Temporal lobe (tissue), 2 donors: ENCODE data around the gene GP5.

DNA sequence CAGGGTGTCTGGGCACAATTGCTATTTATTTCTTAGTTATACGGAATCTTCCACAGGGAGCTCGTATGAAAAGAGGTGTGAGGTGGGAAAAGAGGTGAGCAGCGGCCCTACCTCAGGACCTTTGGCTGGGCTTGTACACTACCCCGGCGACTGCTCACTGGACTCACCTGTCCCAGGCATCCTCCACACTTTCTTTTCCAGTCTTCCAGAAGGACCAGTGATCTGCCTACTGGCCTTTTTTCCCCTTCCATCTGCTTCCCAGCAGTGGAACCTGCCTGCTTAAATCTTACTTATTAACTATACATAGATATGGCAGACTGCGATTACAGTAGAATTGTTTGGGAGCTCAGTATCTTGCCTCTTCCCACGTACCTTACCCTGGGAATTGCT lies 11.9 kb upstream of the HES1 start:
- RAMPAGE, long total RNA: no peak

DNA sequence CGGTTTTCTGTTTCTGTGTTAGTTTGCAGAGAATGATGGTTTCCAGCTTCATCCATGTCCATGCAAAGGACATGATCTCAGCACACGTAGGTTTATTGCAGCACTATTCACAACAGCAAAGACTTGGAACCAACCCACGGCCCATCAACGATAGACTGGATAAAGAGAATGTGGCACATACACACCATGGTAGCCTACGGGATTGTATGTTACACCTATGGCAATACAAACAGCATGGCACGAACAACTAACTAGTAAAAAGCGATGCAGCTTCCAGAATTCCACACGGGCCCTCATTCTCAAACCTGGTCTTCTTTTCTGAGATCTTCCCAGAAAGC lies 9.4 kb upstream of the HES1 start:
- RAMPAGE, long total RNA: no peak

DNA sequence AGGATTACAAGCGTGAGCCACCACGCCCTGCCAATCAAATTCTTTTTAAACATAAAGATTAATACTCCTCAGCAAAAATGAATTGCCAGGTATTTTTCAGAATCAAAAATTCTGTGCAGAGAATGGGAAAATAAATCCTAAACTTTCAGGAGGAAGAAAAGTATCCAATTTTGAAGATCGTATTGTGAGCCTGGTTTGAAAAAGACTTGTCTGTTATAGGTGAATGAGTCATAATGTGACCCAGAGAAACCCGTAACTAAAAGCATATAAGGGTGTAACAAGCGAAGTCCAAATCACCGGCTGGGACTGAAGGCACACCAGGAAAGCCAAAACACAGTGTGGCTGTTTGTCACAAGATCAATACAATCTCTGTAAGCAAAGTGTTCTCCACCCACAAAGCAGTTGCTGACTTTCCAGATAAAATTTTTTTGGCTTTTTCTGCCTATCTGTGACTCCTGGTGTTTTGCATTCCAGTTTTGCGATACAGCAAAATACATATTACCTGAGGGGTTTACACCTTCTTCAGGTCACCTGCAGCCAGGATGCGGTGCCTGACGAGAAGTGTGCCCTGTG lies 14.3 kb downstream of the HES1 start:
- RAMPAGE, long total RNA: no peak

- RAMPAGE, long total RNA: no peak
These were observed 30.9 kb downstream of the HES1 start for GRCh38 chr3:194166724-194167299.

DNA sequence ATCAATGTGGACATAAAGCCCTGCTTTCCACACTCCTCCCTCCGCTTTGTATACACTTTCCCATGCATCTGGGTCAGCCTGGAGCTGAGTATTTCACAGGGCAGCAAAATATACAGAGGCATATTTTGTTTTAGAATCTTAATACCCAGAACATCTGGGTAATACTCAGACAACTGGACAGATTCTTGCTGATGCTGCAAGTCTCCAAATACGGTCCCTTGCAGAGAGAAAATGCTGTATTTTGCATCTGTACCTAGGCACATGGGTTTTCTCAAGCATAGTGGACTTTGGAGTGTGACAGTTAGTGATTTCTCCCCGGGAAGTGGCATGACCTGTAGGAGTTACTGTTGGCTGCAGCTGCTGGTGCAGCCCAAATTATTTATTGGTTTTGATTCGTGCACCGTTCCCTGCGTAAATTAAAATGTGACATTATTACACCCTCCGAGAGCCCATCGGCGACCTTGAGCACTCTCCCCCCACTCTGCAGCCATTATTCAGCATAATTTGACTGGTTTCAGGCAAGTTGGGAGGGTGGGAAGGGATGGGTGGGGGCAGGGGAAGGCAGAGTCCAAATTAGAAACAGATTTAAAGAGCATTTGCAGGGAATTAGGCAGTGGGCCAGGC lies 100.9 kb downstream of the CPN2 start:
- RAMPAGE, long total RNA: no peak

DNA sequence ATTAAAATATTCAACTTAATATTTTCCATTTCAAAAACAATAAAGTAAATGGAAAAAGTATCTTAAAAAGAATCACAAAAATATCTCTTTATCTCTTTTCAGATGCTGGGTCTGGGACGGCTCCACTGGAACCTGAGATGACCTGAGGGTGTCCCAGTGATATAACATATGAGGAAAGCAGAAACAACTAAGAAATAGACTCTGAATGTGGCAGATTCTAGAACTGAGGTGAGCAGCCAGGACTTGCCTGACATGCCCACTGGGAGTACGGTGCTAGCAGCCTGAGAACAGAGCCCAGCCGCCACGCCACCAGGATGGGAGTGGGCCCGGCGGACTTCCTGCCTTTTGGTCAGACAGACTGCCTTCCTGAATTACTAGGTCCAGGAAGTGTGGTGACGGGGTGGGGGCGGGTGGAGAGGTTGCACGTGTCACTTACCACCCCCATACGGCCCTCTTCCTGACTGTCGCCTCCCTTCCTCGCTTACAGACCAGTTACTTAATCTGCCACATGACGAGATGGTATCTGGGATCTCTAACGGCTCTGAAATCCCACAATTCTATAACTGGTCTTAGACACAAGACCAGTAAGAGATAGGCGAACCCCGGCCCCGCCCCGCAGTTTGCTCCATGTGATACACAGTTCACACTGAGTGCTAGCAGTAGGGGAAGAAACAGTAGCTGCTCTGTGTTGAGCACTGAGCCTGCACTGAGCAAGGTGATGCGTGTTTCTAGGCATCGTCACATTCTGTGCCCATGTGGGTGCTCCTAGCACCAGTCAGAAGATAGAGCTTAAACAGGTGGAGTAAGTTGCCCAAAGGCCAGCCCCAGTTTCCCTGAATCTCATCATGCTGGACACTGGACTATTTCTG lies 95.8 kb downstream of the CPN2 start:
- RAMPAGE, long total RNA: no peak

DNA sequence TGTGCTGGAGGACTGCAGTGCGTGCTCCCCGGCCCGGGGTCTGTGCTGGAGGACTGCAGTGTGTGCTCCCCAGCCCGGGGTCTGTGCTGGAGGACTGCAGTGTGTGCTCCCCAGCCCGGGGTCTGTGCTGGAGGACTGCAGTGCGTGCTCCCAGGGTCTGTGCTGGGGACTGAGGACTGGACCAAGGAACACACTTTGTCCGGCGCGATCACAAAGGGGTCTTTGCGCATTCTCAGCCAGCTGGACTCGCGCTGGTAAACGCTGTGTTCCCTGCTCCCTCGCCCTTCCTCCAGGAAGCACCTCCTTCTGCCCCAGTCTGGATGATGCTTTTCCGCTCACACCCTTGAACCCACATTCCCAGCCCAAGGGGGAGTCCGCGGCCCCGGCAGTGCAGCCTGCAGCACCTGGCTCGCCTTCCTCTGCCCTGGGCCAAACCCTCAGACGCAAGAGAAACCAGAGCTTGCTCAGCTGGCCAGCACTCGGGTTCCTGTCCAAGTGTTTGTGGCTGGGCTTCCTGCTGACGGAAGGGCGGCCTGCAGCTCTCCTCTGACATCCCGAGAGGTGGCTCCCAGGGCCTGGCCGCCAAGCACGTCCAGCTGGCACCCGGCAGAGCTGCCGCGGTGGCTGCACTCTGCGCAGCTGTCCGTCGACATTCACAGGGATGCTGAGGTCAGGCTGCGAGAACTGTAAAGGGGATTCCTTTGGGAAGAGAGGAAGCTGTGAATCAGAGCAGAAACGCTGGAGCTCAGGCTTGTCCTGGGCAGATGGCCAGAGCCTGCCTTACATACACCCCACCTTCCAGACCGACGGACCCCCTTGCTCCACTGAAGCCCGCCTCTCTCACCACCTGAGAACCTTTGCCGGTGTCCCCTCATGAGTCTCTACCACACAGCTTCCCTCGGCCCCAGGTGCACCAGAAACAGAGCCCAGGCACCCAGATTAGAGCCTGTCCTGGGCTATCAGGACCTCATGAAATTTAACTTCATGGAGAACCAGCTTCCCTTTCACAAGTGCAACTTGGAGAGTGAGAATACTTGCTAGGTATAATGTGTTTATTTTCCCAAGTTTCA lies 85.7 kb downstream of the CPN2 start:
- RAMPAGE, long total RNA: no peak

DNA sequence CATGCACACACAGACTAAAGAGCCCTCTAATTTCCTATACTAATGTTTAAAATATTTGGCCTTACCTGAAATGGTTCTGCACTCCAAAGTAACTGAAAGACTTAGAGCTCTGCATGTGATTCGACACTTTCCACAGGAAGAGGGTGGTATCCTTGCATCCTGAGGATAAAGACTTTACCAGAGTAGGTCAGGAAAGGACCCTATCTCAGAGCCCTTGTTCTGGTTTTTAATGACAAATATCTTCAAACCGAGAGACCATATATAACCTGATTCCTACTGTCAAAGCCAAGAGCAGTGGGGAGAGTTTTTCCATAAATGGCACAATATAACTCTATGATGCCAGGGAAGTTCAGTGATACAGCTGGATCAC lies at the start of gene GP5:
Gene GP5 (minus strand): TSS at position 94 of the 370 bp plus-strand sequence.
- RAMPAGE, long total RNA: no peak

- RAMPAGE, long total RNA: no peak
These were observed 13.2 kb downstream of the ATP13A3 start for GRCh38 chr3:194473548-194474015.

GRCh38 chr3:194487721-194488387 lies 1.1 kb upstream of the ATP13A3 start:
- RAMPAGE, long total RNA: no peak

DNA sequence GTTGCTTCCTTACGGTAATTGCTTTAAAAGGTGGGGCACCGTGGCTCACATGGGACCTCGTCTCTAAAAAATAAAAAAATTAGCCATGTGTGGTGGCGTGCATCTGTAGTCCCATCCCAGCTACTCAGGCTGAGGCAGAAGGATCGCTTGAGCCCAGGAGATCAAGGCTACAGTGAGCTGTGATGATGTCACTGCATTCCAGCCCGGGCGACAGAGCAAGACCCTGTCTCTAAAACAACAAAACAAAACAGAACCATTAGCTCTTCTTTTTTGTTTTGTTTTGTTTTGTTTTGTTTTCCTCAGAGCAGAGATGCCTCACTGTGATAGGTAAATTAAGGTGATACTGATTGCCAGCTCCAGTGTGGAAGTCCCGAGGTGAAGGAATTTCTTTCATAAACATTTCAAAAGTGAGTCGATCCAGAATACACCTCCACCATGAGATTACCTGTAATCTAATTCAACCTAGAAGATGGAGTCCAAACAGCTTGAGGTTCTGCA lies 11.5 kb upstream of the ATP13A3 start:
- RAMPAGE, long total RNA: no peak

GRCh38 chr3:194540377-194540971 lies 53.7 kb upstream of the ATP13A3 start:
- RAMPAGE, long total RNA: no peak

DNA sequence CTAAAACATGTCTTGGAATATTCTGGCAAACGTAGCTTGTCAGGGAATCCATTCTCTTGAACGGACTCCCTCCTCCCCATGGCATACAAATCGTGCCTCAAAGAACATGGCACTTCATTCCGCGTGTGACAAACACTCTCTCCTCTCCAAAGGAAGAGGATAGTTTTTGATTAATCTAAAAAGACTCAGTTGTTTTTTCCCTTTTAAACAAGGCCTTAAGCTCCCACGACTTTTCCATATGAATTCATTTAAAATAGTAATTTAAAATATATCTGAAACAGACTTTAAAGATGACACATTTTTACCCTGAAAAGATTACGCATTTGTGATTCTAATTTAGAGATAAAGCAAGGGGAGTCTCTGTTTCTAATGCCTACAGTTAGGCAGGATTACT lies 15.6 kb upstream of the TMEM44 start:
- RAMPAGE, long total RNA: no peak

DNA sequence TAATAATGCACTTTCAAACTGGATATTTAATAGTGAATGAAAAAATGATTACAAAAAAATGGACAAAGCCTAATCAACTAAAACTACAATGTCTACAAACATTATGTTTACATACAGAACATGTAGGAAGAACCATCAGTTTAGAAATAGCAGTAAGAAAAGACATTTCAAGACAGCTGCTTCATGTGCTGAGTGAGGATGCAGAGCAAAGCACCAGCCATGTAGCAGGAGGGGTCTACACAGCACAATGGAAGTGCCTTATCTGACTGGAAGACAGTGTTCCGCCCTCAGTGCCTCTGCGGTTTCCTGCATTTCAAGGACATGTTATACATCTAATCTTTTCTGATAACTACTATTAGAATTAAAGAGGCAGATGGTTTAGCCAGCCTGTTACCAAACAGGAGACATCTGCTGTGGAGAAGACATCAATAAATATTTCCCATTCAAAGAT lies 10.7 kb downstream of the LSG1 start:
- RAMPAGE, long total RNA: no peak

- RAMPAGE, long total RNA: no peak
These were observed 2.9 kb downstream of the FAM43A start for GRCh38 chr3:194688501-194688988.

DNA sequence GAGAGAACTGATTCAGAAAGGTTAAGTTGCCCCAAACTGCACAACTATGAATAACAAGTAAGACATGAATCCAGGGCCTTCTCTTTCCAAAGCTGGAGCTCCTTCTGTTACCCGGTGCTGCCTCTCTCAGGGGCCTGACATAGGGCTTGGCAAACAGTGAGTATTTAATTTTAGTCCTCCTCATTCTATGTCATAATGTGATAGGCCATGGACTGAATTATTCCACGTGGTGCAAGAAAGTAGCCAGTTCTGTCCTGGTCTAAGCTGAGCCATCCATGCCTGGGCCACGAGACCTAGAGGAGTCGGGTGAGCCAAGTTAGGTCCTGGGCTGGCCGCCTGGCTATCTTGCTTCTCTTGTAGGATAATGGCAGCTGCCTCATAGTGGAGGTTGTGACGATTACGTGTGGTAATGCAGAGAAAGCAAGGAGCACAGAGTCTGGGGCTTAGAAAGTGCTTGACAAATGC lies 170.6 kb downstream of the FAM43A start:
- RAMPAGE, long total RNA: no peak

- RAMPAGE, long total RNA: no peak
These were observed 181.6 kb downstream of the FAM43A start for GRCh38 chr3:194867214-194867783.

DNA sequence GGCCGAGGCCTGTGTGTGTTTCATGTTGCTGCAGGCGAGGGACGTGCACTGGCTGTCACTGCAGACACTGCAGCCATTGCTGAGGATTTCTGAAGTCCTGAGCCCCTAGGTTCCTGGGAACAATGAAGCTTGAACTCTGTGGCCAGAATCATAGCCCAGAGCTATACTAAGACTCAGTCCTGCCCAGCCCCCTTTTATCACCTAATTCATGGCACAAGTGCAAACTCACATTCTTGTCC lies 184.9 kb downstream of the FAM43A start:
- RAMPAGE, long total RNA: no peak

DNA sequence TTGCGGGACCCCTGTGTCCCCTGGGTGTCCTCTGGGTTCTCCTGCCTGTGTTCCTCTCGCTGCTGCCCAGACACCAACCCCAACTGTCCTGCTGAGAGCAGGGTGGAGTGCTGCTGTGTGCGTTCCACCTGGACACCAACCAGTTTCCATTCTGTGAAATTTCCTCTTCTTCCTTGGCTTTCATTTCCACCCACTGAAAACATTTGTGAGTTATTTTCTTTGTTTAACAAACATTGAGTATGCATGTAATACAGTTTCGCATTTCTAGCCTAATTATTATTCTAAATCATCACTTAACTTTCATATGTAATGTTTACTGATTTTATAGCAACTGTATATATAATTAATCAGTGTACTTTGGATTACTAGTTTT lies 266.6 kb downstream of the FAM43A start:
- RAMPAGE, long total RNA: no peak

- RAMPAGE, long total RNA: no peak
These were observed 184.0 kb downstream of the XXYLT1 start for GRCh38 chr3:195087086-195087288.